Iris pigment epithelial cell (primary cell): ENCODE measurements around the genes MARCHF3, SLC27A6 and ISOC1.

DNA sequence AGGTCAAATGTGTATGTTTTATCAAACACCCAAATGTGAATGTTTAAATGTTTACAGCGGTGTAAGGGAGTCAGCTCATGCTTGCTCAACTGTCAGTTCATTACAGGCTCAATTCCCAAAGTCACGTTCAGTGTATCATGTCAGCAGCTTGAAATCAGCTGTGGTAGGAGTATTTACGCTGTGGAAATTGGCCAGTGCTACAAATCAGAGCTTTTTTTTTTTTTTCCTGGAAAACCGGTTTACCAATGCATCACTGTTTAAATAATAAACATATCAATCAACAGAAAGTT lies 57.8 kb upstream of the GRAMD2B start:
- RRBS, result no CpG with 5 or more reads among the region's 4 CpGs

- RRBS, result no CpG with 5 or more reads among the region's 9 CpGs
These were observed 41.8 kb downstream of the GRAMD2B start for GRCh38 chr5:126464864-126465471.

DNA sequence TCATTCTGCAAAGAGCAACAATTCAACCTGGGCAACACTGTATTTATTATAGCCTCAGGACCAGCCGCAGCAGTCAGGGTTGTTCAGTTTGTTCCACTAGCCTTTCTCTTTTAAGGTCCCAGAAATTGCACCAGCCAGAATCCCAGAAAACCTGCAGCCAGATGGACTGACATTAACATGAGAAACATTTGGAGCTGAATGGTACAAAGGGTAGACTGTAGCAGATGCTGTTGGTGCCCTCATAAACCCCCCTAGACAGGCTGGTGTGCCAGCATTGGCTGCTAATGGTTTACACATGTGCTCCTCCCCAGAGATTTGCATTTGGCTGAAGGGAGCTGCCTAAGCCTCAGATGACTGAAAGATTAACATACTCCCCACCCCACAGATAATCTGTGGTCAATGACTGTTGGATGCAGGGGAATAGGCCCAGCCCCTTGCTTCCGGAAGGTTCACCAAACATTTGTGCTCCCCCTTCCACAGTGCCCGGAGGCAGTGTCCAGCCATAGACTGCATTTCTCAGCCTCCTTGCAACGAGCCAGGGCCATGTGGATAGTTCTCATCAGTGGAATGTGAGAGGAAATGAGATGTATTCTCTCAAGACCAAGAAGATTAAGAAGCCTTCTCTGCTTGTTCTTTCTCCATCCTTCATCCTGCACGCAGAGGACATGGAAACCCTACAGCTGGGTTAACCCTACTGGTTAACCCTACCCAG lies 48.7 kb downstream of the TEX43 start:
- RRBS, result 0% methylated on average over 1 of the region's 5 CpGs

GRCh38 chr5:126911369-126911709 lies 119.0 kb downstream of the MARCHF3 start:
- RRBS, result no CpG with 5 or more reads among the region's 2 CpGs

DNA sequence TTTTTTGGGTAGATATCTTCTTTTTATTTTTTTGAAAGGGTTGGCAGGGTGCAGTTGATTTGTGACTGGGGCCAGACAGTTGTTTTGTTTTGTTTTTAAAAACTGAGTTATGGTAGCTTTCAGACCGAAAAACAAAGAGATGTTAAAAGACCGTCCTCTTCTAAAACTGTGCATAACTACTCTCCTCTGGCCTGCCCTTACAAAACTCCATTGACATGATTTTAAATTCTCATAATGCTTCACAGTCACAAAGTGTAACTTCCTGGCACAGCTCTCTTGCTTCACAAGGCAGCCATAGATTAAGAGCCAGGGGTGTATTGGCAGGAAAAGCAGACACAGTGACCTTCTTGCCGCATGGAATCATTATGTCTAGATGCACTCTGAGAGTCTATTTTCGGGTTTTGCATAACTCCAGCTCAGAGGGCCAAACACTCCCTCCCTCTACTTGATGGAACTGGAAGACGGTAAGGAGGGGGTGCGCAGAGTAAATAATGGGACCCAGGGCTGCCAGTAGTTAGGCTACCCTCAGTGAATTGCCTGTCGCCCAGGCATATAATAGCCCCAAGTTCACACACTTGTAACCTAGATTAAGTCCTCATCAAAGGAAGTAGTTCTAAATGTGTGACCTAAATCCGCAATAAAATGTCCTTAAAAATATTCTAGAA lies 110.1 kb downstream of the MARCHF3 start:
- RRBS, result no CpG with 5 or more reads among the region's 8 CpGs

DNA sequence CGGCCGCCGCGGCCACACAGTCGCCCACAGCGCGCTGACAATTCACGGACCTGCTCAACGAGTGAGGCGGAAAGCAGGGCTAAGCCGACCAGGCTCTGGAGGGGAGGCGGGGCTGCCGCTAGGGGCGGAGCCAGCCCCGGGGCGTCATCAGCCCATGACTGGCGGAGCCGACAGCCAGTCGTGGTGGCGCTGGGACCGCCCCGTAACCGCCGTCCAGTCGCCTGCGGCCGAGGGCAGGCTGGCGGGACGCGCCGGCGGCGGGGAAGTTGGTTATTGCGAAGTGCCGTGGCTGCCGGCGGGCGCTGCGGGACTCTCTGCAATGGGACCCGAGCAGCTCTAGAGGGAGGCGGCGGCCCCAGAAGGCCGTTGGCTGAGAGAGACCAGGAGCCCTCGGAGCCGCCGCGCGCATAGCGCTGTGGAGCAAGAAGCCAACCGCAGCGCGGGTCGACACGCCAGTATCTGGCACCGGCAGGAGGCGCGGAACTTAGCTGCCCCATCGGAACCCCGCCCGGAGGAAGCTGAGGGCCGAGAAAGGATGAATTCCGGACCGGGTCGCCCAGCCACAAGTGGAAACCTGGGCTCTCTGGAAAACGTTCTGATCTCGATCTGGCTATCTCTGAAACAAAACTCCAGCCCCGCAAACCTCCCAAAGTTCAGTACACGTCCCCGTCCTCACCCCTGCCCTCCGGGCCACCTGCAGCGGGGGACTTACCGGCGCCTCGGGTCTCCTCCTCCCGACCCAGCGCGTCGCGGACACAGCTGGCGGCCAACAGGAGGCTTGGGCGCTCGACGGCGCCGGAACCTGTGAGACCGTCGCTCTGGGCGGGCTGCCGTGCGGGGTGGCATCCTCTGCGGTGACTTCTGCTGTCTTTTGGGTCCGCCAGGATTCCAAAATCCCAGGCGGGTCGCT lies at the start of gene MARCHF3:
MARCHF3 (minus strand) TSS at position 63 of the 910 bp plus-strand sequence.
- RRBS, result 1% methylated on average over 18 of the region's 94 CpGs

DNA sequence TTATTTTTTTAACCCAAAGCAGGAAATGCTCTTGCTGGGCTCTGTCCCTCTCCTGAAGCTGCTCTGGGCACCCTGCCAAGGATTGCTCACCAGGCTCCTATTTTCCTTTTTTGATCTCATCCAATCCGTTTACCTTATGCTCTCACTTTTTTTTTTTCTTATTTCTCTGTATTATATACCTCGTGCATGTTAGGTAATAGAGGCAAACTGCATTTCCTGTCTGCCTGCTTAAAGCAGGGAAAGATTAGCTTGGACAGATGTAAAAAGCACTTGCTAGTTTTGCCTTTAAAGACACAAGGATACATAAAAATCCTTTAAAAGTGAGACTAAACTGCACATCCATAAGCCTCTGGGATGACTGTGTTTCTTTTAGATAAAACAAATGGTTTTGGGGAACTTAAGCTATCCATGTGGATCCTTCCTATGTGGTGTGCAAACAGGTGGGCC lies 124.1 kb upstream of the SLC12A2 start:
- RRBS, result no CpG with 5 or more reads among the region's 2 CpGs

GRCh38 chr5:127961720-127962130 lies 121.8 kb upstream of the SLC12A2 start:
- RRBS, result no CpG with 5 or more reads among the region's 2 CpGs

- RRBS, result no CpG with 5 or more reads among the region's 4 CpGs
These were observed 78.1 kb downstream of the SLC12A2 start for GRCh38 chr5:128161478-128162238.

DNA sequence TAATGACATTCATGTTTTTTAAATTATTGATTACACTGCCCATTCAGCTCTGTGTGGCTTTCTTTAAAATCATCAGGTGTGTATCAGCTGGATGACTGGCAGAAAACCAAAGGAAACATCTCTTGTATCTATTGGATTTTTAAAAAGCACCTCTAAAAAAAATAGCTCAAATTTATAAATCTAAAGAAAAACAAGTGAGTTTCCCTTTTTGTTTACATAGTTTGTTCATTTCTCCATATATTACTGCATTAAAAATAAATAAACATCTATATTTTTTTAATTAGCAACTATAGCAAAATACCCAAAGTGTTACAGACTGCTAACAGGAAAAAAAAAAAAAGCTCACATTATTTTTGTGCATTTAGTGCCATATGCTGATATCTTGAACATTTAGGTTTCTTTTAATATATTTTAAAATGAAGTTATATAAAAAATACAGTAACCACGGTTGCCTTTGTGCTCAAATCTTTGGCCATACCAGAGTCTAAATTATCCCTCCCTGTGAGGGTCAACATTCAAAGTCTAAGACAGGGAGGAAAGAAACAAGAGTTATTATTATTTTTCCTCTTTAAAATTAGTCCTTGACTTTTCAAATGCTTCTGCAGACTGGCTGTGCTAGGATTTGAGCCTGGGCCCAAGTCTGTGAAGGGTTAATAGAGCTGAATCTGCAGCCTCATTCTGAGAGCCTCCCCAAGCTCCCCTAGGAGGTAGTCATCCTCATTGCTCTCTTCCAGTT lies 175.4 kb downstream of the SLC12A2 start:
- RRBS, result no CpG with 5 or more reads among the region's 1 CpG

DNA sequence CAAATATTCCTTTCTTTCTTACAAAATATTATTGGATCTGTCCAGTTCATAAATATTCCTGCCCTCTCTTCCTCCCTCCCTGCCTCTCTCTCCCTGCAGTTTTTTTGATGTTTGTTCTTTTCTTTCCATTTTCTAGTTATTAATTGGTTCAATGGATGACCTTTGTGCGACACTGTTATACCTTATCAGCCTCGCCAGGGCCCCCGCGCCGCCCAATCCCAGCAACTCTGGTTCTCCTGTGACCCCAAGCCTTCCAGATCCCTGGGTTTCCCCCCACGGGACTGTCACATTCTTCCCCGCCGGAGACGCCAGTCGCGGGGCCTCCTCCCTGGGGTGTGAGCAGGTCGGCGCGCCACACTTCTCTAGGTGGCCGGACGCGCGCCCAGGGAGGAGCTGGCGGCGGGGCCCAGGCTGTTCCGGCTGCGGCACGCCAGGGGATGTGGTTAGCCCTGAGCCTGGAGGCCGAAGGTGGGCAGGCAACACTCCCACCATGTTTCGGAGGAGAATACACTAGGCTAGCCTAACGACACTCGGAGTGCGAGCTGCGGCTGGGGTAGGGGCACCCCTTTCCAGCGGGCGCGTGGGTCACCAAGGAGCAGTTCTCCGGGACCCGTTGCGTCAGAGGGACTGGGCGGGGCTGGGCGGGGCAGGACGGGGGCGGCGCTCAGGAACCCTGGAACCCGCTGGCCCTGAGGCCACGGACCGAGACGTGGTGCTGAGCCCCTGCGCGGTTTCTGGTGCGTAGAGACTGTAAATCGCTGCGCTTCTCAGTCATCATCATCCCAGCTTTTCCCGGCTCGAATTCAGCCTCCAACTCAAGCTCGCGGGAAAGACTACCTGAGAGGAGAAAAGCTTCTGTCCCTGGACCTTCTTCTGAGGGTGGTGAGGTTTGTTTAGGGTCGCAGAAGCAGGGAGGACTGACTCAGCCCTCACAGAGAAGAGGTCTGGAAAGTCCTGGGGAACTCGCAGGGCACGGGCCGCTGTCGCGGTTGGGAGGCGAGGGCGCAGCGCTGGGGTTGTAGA lies at the start of gene SLC27A6:
SLC27A6 (plus strand) TSS at position 678 of the 1,023 bp plus-strand sequence.
- RRBS, result 2% methylated on average over 14 of the region's 62 CpGs

DNA sequence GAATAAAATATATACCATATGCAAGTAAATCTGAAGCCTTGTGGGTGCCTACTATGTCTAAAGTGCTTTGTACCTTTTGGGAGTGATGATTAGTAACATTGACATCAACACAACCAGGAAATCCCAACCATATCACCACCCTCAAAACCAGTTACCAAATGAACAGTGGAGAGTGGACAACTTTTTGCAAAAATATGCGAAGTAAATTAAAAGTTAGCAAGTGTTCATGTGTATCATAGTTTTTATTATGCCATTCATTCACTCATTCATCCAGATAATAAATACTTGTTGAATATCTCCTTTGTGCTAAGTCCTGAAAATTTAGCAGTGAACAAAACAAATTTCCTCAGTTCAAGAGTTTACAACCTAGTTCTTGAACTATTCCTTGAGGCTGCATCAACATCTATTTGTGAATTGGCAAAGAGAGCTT lies 11.7 kb downstream of the SLC27A6 start:
- RRBS, result no CpG with 5 or more reads among the region's 1 CpG

- RRBS, result 1% methylated on average over 28 of the region's 100 CpGs
These were observed at the start of gene ISOC1 for GRCh38 chr5:129094638-129095724. ISOC1 (plus strand) TSS chr5:129094749.

- RRBS, result no CpG with 5 or more reads among the region's 7 CpGs
These were observed 2.2 kb downstream of the ISOC1 start for GRCh38 chr5:129096629-129097192.

DNA sequence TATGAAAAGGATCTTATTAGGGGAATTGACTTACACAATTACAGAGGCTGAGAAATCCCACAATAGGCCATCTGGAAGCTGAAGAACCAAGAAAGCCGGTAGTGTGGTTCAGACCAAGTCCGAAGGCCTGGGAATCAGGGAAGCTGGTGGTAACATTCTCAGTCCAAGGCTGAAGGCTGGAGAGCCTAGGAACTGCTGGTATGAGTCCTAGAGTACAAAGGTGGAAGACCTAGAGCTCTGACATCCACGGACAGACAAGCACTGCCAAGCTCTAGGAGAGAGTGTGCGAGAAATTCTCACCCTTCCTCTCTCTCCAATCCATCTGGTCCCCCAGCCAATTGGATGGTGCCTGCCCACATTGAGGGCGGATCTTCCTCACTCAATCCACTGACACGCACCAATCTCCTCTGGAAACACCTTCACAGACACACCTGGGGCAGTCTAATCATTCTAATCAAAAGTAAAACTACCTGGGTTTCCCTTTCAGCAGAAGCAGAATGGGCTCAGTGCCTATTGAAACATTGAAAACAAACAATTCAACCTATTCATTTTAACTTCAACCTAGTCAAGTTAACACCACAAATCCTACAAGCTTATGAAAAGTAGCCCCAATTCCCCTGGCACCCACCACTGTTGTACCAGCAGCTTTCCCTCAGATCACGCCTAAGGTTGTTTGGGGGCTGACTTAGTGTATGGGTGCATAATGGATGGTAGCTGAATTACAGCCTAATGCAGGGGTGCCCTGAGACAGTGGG lies 19.6 kb upstream of the ADAMTS19 start:
- RRBS, result no CpG with 5 or more reads among the region's 7 CpGs

DNA sequence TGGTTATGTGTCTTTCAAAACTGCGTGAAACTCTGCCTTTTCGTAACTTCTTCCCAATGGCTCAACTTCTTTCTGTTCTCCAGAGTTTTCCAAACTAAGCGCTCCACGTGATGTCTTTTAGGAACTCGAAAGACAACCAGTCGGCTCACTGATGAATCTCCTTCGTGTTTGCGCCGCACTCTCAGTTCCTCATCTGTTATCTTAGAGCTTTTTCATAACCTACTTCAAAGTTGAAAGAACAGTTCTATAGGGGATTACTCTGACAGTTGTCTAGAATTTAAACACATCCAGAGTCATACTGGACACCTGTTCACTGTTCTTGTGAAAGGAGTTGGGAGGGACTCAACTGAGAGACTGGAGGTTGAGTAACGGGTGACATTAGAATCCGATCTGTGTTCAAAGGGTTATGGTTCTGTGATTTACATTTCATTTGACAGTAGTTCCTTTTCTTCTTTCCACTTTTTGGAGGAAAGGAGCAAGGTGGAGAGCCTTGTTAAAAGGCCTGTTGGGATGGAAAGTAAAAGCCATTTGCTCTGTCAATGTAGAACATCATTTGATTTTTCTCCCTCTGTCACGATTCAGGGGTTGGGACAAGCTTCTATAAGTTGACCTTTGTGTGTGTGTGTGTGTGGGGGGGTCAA lies 2.0 kb downstream of the ADAMTS19 start:
- RRBS, result no CpG with 5 or more reads among the region's 12 CpGs

DNA sequence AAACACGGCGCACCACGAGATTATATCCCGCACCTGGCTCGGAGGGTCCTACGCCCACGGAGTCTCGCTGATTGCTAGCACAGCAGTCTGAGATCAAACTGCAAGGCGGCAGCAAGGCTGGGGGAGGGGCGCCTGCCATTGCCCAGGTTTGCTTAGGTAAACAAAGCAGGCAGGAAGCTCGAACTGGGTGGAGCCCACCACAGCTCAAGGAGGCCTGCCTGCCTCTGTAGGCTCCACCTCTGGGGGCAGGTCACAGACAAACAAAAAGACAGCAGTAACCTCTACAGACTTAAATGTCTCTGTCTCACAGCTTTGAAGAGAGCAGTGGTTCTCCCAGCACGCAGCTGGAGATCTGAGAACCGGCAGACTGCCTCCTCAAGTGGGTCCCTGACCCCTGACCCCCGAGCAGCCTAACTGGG lies 347.0 kb downstream of the HINT1 start:
- RRBS, result no CpG with 5 or more reads among the region's 14 CpGs

- RRBS, result no CpG with 5 or more reads among the region's 4 CpGs
These were observed 1.4 kb downstream of the HINT1 start for GRCh38 chr5:131163725-131164083.

- RRBS, result no CpG with 5 or more reads among the region's 1 CpG
These were observed 18.6 kb upstream of the CDC42SE2 start for GRCh38 chr5:131245211-131245615.

DNA sequence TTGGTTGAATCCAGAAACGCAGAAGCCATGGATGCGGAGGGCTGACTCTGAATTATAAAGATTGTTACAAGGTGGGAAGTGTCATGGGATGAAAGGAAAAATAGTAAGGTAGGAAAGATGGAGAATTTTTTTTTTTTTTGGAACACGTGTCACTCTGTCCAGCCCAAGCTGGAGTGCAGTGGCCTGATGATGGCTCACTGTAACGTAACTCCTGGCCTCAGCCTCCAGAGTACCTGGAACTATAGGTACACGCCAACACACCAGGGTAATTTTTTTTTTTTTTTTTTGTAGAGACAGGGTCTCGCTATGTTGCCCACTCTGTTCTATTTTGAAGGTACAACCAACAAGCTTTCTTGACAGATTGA lies 1.0 kb upstream of the CDC42SE2 start:
- RRBS, result no CpG with 5 or more reads among the region's 6 CpGs